Ureter (tissue), 1 donor: ENCODE data around the gene BHLHE40.

DNA sequence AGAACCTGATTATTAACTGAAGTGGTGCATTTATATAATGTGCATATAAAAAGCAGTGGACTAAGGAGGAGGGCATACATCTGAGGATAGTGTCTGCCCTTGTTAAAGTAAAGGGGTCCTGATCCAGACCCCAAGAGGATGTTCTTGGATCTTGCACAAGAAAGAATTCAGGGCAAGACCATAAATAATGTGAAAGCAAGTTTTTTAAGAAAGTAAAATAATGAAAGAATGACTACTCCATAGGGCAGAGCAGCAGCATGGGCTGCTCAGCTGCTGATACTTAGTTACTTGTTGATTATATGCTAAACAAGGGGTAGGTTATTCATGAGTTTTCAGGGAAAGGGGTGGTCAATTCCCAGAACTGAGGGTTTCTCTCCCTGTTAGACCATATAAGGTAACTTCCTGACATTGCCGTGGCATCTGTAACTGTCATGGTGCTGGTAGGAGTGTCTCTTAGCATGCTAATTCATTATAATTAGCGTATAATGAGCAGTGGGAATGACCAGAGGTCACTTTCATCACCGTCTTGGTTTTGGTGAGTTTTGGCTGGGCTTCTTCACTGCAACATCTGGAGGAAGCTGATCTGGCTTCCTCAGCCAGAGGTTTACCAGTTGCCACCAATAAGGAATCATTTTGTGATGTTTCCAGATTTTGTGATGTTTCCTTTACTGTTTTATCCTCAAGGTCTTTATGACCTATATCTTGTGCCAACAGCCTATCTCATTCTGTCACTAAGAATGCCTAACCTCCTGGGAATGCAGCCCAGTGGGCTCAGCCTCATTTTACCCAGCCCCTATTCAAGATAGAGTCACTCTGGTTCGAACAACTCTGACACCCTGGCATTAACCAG lies 121.8 kb upstream of the CHL1 start:
- PRO-cap: no peak

- PRO-cap: no peak
Measured at GRCh38 chr3:2099685-2100121, 1.0 kb downstream of the CNTN4 start.

DNA sequence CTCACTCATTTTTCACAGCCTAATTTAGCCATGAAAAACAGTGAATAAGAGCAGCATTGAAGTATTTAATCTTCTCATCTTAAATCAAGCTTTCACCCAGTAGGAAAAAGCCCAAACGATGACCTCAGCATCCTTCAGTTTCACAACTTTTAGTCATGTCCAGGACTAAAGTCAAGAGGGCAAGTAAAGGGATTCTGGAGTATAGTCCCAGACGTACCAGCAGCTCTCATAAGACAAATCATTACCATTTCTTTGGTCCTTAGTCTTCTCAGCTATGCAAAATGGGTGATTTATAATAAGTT lies 237.3 kb downstream of the IL5RA start:
- PRO-cap: no peak

DNA sequence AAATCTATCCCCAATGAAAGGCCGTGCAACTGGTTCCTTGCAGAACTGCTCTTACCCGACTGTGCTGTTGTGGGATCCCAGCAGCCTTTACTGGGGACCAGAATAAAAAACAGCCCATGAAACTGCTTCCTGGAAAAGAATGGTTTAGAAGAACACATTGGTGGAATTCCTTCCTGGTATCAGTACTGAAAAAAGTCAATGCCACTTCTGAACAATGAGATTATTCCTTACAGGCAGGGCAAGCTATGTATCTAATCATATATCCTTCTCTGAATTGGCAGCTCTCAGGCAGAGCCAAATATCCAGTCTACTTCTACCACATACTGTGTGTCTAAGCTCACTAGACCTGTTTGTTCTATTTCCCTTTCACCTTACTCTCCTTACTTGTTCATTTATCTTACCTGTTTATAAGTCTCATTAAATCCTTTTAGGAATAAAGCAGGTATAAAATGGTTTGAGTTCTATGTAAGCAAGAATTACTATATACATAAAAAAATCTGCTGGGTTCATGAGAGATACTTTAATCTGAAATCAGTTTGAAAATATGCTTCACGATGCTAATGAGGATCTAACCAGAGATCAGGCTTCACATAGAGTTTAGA lies 8.3 kb downstream of the SETMAR start:
- PRO-cap: no peak

GRCh38 chr3:4773032-4773522 lies 206.2 kb upstream of the BHLHE40 start:
- PRO-cap: no peak

DNA sequence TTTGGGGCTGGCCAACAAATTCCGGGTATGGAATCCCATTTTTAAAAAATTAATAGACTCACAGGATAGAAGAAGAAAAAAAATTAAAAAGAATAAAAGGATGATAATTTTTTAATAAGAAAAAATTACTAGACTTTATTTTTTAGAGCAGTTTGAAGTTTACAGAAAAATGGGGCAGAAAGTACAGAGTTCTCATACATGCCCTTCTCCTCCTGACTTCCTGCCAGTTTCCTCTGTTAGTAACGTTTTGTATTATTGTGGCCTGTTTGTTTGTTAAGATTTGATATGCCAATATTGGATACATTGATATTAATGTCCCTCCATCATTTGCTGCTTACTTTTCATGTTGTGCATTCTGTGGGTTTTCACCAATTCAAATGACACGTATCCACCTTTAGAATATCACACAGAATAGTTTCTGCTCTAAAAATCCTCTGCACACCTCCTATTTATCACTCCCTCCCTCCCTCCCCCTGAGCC lies 149.8 kb upstream of the BHLHE40 start:
- PRO-cap: no peak

GRCh38 chr3:4834119-4834941 lies 144.9 kb upstream of the BHLHE40 start:
- PRO-cap: no peak

- PRO-cap: no peak
Measured at GRCh38 chr3:4940951-4941177, 38.4 kb upstream of the BHLHE40 start.

DNA sequence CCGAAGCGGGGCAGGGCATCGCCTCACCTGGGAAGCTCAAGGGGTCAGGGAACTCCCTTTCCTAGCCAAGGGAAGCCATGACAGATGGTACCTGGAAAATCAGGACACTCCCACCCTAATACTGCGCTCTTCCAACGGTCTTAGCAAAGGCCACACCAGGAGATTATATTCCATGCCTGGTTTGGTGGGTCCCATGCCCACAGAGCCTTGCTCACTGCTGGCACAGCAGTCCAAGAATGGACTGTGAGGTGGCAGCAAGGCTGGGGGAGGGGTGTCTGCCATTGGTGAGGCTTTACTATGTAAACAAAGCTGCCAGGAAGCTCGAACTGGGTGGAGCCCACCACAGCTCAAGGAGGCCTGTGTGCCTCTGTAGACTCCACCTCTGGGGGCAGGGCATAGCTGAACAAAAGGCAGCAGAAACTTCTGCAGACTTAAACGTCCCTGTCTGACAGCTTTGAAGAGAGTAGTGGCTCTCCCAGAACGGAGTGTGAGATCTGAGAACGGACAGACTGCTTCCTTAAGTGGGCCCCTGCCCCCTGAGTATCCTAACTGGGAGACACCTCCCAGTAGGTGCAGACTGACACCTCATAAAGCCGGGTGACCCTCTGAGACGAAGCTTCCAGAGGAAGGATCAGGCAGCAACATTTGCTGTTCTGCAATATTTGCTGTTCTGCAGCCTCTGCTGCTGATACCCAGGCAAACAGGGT lies 13.2 kb upstream of the BHLHE40 start:
- PRO-cap: no peak

GRCh38 chr3:4979052-4980057 lies at the start of gene BHLHE40:
BHLHE40 (plus strand) TSS chr3:4979437.
- PRO-cap: bidirectional peak, plus-strand start at chr3:4979463, minus-strand start at chr3:4979185

DNA sequence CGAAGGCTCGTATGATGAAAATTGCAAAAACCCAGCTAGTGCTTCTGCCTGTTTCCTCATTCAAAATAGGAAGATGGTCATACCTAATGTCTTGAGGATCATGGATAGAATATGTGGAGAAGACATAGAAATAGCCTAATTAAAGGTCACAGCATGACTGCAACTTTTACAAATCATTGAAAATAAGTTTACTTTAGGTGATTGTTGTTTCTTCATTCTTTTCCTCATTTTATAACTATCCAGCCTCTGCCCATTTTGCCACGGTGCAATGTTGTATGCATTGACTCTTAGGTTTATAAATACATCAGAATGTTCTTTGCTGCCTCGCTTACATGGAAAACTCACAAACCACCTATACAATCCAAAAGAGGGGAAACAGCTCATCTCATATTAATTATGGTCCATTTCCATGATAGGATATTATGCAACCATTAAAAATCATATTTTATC lies 3.0 kb downstream of the BHLHE40 start:
- PRO-cap: no peak

DNA sequence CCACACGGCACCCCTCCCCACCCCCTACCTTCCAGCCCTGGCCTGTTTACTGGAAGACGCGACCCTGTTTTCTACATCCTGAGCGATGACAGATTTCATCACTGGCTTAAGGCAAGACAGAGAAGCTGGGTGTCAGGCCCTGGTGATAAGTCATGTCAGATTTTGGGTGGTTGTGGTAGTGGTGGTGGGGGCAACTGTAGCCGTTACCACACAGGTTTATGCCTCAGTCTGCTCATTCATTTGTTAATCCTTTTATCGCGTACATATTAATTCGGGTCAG lies 23.3 kb downstream of the BHLHE40 start:
- PRO-cap: no peak

GRCh38 chr3:5011312-5012330 lies 32.4 kb downstream of the BHLHE40 start:
- PRO-cap: no peak

DNA sequence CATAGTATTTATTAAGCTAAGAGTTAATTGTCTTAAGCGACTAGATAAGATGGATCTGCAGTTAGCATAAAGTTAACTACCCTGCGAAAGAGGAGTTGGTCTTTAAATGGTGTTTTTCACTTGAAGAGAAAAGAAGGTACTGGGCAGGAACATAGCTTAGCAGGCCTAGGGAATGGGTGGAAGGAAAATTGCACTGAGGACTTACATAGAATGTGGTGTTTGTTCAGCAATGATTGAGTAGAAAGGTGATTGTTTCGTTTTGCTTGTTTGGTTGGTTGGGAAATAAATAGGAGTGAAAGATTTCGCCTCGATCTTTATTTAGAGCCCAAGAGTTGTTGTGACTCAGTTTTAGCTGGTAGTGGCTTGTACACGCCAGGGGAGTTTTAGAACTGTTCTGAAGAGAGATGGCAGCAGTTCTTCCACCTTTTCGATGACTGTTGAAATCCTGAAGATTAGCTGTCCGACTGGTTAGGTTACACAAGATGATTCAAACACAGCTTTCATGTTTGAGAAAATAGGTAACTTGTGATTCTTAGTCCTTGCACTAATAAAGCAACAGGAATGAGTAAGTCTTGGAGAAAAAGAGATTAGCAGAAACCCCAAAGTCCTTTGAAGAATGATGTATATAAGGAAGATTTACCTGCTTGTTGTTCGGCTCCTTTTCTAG lies 1.2 kb downstream of the ARL8B start:
- PRO-cap: no peak

DNA sequence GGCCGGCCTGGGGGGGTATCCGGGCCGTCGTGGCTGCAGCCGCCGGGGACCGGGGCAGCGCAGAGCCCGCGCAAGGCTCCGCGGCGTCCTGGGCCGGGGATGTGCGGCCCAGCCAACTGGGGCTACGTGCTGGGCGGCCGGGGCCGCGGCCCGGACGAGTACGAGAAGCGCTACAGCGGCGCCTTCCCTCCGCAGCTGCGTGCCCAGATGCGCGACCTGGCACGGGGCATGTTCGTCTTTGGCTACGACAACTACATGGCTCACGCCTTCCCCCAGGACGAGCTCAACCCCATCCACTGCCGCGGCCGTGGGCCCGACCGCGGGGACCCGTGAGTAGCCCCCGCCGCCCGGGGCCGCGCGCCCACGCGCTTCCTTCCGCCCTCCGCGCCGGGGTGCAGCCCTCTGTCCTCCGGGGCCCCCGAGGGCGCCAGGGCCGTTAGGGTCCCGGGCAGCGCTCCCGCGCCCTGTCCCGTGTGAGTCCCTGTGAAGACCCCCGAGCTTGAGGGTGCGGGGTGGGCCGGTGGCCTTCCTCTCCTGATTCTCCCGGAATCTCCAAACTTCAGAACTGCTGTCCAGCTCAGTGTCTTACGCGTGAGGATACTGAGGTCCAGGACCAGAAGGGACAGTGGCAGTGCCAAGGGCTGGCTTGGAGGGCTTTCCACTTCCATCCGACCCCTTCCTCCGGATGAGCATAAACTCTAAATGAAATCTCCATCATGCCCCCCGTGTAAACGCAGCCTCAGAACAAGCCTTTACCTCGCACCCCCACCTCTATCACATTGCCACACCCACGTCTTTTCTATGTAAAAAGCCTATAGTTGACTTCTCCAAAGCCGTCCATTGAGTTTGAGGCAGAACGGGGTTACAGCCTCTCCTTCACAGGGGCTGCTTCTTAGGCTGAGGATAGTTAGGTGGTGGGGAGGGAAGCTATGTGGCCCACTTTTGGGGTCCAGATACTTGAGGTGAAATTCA lies 765 bp downstream of the EDEM1 start:
- PRO-cap: unidirectional peak, minus-strand start at position 304 of the sequence

GRCh38 chr3:5199202-5200021 lies 11.9 kb downstream of the EDEM1 start:
- PRO-cap: no peak

DNA sequence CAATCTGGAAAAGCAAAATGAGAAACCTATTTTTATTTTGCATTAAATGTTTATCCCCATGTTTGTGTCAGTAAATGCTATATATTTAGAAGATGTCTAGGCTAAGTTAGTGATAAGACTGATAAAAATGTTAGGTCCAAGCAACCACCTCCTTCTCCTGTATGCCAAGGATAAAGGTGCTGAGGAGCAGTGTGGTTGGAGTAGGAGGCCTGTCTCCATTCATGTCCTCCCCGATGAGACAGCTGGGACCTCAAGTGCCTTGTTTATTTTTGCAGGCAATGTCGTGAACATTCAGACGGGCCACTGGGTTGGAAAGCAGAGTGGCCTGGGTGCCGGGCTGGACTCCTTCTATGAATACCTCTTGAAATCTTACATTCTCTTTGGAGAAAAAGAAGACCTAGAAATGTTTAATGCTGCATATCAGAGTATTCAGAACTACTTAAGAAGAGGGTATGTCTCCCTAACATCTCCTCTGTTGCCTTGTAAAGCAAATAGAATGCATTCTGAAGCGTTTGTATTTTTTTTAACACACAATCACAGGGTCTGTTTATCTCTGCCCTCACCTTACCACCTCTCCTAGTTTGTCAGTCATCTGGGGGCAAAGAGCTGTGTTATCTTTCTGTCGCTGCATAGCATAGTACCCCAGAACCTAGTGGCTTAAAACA lies 17.4 kb downstream of the EDEM1 start:
- PRO-cap: no peak

DNA sequence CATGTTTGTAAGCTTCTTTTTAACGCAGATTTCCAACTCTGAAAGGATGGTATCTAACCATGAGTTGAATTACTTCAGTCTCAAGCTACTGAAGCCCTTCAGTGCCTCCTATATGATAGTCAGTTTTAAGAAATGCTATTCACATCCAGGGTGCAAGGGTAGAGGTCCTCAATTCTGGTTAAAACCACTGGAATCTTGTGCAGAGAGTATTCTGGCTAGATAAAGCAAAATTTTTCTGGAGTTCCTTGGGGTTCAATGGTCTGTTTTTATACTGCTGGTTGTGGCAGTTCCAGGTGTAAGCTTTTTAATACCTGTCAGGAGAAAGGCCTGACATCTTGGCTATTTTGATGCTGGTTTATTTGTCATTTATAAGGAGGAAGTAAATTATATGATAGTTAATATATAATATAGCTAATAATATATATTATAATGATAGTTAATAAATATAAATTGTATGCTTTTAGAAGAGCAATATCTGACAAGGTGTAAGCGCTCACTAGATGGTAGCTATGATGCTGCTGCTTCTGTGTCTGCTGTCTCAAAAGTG lies 801.1 kb downstream of the EDEM1 start:
- PRO-cap: no peak

DNA sequence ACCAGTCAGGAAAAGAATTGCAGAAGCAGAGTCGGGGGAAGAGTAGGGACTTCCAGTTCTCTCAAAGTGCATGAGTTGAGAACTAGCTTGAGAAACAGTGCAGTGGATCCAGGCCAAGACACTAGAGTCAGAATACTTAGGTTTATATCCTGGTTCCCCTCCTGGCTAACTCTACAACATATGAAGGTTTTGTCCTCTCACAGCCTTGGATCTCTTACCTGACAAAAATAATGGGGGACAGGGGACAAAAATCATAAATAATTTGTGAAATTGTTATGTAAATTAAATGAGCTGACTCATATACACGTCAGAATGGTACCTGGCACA lies 150.0 kb downstream of the GRM7 start:
- PRO-cap: no peak

DNA sequence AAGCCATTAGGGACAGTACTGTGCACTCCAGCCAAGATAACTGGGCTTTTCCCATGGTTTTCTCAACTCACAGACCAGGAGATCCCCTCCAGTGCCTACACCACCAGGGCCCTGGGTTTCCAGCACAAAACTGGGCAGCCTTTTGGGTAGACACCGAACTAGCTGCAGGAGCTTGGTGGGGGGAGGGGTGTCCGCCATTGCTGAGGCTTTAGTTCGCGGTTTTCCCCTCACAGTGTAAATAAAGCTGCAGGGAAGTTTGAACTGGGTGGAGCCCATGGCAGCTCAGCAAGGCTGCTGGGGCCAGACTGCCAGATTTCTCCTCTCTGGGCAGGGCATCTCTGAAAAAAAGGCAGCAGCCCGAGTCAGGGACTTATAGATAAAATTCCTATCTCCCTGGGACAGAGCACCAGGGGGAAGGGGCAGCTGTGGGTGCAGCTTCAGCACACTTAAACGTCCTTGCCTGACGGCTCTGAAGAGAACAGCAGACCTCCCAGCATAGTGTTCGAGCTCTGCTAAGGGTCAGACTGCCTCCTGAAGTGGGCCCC lies 129.5 kb upstream of the LMCD1 start:
- PRO-cap: no peak